RPMI7951 (cell line): ENCODE results near the gene FBLN2.

- RAMPAGE, long total RNA, result no peak
Observed at GRCh38 chr3:13277252-13277866, 142.8 kb downstream of the NUP210 start.

DNA sequence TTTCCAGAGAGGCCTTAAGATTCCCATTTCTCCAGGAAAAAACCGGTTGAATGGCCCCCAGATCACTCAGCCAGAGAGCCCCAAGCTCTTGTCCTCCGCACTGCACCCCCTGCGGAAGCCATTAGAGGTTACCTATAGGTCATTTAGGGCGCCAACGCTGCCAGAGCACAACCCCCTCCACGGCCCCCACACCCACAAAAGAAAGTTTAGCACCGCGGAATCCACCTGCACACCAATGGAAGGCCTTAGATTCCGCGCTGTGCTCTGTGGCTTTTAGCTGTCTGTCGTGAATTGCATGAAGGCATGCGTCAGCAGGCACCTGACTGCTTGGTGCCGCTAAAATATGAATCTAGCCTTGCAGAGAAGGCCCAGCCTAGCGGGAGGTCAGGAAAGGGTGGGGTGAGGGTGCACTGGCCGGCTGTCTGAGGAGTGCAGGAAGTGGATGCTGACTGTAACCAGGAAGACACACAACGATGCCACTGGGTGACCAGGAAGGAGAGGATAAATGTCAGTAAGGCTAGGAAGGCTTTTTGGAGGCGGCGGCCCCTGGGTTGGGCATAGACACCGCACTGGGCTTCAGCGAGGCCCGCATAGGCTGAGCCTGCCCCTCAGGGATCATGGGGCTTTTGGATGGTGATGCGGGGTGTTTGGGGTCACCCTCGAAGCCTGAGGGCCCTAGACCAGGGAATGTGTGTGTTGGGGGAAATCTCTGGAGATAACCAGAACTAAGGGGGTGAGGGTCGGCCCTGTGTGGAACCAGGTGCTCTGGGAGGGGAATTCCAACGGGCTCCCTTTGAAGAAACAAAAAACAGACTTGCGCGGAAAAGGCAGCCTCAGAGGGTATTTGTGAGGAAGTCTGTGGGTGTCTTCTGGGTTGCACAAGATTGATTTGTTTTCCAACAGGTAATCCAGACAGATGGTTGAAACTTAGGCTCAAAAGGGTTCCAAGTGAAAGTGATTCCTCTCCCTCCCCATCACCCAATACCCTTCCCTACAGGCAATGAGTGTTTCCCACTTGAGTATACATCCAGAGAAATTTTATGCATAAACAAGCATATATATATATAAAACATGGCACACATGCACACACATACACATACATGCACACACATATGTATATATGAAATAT lies 1.1 kb upstream of the NUP210 start:
- RAMPAGE, long total RNA, result no peak

DNA sequence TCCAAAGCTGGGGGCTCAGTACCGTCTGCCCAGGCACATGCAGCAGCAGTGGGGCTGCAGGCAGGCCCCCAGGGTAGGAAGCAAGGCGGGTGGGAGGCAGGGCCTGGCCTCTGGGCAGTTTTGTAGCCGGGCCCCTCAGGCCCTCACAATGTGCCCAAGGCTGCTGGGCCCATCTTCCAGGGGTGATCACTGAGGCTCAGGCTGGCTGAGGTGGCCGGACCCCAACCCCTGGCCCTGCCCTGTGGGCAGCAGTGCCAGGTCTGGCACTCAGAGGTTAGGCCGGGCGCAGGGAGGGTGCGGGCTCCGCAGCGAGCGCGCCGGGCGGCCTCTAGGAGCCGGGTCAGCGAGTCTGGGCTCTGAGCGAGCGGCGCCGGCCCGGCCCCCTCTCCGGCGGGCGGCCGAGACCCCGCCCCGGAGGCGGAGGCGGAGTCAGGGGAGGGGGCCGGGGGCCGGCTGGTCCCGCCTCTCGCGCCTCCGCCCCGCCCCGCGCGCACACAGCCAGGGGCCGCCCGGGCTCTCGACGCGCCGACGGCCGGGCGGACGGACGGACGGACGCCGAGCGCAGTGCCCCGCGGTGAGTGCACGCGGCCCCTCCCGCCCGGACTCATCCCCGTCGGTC lies at the start of gene FBLN2:
FBLN2 (plus strand) TSS at position 491 of the 619 bp plus-strand sequence.
- RAMPAGE, long total RNA, result no peak

DNA sequence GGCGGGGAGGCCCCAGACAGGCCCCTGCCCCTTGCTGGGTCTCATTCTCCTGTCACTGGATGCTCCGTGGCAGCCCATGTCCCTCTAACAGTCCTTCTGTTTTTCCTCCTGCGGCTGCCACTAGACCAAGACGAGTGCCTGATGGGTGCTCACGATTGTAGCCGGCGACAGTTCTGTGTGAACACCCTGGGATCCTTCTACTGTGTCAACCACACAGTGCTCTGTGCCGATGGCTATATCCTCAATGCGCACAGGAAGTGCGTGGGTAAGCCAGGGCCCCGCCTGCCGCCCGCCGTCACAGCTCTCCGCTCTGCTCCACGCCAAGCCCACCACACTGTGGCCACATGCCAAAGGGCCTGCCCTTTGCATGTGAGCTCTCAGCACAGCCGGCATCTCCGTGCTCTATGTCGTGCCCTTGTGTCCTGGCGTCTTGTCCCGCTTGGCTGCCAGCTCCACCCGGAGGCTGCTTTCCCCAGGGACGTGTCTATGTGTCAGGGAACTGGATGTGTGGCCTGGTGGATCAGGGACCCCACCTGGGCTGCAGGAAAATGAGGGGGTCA lies 72.8 kb downstream of the FBLN2 start:
- RAMPAGE, long total RNA, result no peak

DNA sequence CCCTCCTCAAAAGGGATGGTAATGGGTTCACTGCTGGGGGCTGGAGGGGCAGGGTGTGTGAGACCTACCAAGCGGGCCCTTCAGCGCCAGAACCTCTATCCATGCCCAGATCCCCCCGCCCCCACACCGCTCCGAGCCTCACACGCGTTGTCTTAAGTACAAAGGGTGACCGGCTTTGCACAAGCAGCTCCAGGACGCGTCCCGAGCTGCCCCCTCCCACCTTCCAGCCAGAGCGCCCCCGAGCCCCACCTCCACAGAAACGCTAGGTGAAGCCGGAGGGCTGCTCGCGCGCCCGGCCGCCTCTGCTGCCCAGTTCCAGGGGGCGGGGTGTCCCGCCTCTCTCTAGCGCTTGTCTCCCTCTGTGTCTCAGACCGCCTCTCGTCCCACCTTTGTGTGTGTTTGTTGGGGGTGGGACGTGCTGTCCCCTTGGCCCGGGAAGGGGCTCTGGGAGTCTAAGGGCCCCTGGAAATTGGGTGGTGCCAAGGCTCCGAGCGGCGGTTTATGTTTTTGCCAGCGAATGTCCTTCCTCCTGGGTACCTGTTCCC lies 1.1 kb downstream of the WNT7A start:
- RAMPAGE, long total RNA, result no peak

- RAMPAGE, long total RNA, result no peak
Observed at GRCh38 chr3:14123957-14124567, 608 bp downstream of the CHCHD4 start.

DNA sequence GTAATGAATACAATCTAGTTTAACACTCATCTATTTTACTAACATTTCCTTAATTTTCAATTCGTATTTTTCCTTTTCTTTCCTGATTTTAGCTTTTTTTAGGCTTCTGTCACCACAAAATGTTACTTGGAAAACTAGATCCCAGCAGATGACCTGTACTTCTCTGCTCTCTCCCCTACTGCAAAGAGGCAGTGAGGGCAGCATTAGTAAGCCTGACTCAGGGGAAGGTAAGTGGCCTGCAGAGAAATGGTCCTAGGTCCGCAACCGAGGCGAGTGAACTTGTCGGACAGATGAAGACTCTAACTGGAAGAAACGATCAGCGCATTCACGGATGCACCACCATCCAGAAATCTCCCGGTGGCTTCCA lies 20.4 kb downstream of the TMEM43 start:
- RAMPAGE, long total RNA, result no peak

DNA sequence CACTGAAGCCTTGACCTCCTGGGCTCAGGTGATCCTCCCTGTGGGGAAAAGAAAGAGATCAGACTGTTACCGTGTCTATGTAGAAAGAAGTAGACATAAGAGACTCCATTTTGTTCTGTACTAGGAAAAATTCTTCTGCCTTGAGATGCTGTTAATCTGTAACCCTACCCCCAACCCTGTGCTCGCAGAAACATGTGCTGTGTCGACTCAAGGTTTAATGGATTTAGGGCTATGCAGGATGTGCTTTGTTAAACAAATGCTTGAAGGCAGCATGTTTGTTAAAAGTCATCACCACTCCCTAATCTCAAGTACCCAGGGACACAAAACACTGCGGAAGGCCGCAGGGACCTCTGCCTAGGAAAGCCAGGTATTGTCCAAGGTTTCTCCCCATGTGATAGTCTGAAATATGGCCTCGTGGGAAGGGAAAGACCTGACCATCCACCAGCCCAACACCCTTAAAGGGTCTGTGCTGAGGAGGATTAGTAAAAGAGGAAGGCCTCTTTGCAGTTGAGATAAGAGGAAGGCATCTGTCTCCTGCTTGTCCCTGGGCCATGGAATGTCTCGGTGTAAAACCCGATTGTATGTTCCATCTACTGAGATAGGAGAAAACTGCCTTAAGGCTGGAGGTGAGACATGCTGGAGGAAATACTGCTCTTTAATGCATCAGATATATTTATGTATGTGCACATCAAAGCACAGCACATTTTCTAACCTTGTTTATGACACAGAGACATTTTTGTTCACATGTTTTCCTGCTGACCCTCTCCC lies 94.4 kb downstream of the LSM3 start:
- RAMPAGE, long total RNA, result no peak

GRCh38 chr3:14319464-14320060 lies 82.8 kb upstream of the SLC6A6 start:
- RAMPAGE, long total RNA, result no peak

- RAMPAGE, long total RNA, result no peak
Observed at GRCh38 chr3:14451751-14452627, 49.6 kb downstream of the SLC6A6 start.

GRCh38 chr3:14452652-14453429 lies 50.4 kb downstream of the SLC6A6 start:
- RAMPAGE, long total RNA, result no peak

GRCh38 chr3:14453955-14454297 lies 51.5 kb downstream of the SLC6A6 start:
- RAMPAGE, long total RNA, result no peak

GRCh38 chr3:14482254-14482931 lies 57.7 kb downstream of the GRIP2 start:
- RAMPAGE, long total RNA, result no peak

- RAMPAGE, long total RNA, result no peak
Observed at GRCh38 chr3:14833593-14833964, 14.8 kb downstream of the FGD5 start.

- RAMPAGE, long total RNA, result no peak
Observed at GRCh38 chr3:14849895-14850360, 31.2 kb downstream of the FGD5 start.

- RAMPAGE, long total RNA, result no peak
Observed at GRCh38 chr3:14935471-14936119, 11.8 kb upstream of the NR2C2 start.

DNA sequence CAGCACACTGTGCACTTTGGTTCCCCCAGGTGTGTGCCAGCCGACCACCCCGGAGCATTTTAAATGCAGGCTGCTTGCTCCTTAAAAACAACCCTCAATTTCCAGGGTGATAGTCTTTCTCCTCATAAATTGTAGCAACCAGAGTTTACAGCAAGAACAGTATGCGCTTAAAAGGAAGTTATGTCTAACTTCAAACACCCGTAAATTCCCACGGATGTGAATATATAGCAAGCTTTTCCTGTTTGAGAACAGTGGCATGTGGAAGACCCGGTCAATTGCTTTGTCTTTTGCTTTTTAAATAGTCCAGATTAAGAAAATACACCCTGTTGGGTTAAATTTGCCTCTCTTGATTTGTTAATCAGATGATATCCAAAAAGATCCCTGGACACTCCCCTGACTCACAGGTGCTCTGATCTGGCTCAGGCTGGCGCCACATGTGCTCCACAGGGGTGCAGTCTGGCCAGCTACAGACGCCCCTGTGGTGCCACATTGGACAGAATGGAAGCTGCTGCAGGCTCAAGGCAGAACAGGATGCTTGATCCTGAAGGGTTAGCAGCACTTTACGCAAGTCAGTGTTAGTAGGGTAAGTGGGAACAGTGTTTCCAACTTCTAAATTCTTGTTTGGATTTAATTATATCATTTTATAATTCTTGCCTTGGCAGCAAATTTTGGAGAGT lies 20.7 kb downstream of the MRPS25 start:
- RAMPAGE, long total RNA, result no peak

- RAMPAGE, long total RNA, result no peak
Observed at GRCh38 chr3:15207022-15207455, 993 bp downstream of the CAPN7 start.

- RAMPAGE, long total RNA, result no peak
Observed at GRCh38 chr3:15269105-15270019, 63.0 kb downstream of the SH3BP5 start.

DNA sequence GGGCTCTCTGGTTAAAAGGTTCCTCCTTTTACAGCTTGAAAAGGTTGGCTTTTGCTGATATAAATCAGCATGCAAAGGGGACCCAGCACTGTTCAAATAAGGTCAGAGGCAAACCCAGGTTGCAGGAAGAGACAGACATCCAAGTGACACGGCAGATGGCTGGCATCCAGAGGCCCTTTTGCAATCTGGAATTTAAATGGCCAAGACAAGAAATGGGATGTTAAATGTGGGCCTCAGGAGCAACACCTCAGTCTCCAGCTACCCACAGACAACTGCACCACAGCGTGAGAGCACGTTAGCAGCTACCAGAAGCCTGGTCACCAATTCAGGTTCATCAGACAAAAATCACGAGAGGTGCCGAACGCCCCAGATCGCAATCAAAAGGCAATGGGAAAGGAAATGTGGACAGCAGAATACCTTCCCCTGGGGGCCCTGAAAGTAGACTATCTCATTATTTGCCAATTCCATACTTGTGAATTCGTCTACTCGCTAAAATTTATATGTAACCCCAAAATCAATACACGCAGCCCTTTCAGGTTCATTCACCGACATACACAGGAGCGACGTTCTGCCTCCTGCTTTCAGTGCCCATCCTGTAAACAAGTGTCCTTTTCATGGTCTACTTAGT lies 6.2 kb downstream of the SH3BP5 start:
- RAMPAGE, long total RNA, result no peak